Type B pancreatic cell (in vitro differentiated cells): ENCODE results near the genes ADRM1 and LAMA5.

DNA sequence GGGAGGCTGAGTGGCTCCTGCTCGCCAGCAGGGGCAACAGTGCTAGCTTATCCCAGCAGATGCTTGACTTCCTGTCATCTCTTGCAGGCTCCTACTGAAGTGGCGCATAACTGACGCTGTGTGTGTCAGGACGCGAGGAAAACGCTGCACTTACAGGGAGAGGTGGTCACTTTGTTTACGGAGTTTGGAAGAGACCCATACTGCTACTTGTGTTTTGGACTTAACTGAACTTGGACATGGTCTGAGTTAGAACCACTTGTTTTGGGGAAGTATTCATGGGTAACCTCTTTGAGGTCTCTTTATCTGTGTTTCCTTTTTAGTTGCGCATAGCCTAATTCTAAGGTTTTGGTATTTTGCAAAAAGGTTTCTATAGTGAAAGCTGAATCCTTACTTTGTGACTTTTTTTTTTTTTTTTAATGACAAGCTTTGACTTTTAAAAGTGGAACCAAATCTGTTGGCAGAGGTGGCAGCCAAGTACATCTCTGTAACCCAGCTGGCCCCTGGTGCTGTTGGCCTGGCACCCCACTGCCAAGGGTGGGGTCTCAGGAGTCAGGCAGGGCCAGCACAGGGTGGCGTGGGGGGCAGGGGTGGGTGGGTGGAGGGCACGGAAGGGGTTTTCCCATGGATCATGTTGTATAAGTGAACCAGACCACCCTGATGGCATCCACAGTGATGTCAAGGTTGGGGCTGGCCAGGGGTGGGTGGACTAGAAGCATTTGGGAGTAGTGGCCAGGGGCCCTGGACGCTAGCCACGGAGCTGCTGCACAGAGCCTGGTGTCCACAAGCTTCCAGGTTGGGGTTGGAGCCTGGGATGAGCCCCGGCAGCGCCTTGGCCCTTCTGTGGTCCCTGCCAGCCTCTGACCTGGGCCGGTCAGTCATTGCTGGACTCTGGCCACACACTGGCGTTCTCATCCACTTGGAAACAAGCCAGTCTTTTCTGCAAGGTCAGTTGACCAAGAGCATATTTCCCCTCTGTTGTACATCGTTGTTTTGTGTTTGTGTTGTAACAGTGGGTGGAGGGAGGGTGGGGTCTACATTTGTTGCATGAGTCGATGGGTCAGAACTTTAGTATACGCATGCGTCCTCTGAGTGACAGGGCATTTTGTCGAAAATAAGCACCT is 8.8 kb downstream of the PSMA7 start:
- PRO-cap: no peak

GRCh38 chr20:62144145-62144677 is 642 bp downstream of the SS18L1 start:
- PRO-cap: unidirectional peak, minus-strand start at chr20:62144491

DNA sequence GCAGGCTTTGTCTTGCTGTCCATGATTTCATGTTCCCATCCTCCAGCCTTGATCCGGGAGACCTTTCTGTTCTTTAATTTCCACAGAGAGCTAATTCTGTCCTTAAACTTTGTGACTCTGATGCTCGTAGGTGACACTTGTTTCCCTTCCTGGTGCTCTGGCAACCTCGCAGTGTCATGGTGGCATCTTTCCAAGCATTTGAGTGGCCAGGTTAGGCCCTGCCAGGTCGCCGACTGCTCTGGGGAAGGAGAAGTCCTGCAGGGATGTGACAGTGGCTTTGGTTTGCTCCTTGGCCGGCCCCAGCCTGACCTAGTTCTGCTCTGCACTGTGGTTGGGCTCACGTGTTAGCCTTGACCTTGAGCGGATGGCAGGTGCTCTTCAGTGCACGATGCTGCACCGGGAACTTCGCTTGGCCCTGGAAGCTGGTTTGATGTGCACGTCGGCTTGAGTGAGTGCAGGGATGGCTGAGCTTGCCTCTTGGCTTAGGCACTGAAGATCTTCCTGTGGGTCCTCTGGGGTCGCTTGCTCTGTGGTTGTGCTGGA is 8.5 kb downstream of the OSBPL2 start:
- PRO-cap: no peak

- PRO-cap: no peak
Observed at GRCh38 chr20:62267445-62267952, 29.2 kb downstream of the OSBPL2 start.

- PRO-cap: bidirectional peak, plus-strand start at chr20:62302997, minus-strand start at chr20:62302704
Observed at GRCh38 chr20:62302881-62303273, at the start of gene ADRM1. TSS of gene ADRM1 (plus strand) at chr20:62302997.

DNA sequence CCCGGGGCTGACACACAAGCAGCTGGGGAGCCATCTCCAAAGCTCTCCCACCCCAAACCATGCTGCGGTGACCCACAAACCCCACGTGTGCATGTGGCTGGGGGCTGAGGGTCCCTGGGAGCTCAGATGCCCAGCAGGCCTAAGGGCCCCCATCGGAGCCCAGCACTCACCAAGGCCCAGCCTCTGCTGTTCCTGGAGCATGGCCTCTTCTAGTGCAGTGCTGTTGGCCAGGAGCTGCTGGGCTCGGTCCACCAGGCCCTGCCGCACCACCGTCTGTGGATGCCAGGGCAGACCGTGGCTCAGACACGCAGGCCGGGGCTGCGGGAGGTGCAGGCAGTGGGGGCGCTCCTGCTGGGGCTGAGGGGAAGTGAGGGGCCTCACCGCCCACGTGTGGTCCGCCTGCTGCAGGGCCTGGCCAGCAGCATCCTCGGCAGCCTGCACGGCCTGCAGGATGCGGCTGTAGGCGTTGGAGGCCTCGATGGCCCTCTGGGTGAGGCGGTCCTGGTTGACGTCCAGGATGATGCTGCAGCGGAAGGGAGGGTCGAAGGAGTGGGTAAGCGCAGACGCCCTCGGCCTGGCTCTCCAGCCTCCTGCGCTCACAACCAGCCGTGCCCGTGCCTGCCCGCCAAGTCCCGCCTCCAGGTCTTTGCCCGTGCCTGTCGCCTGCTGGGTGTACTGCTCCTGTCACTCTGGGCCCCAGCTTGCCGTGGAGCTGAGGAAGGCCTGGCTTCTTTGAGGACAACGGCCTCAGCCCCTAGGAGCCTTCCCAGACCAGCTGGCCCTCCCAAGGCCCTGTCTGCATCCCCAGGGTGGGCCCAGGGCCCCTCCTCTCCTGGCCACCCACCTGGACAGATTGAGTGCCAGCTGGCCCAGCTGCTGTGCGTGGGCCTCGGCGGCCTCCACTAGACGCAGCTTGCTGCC is 14.0 kb downstream of the ADRM1 start:
- PRO-cap: unidirectional peak, minus-strand start at position 615 of the sequence

DNA sequence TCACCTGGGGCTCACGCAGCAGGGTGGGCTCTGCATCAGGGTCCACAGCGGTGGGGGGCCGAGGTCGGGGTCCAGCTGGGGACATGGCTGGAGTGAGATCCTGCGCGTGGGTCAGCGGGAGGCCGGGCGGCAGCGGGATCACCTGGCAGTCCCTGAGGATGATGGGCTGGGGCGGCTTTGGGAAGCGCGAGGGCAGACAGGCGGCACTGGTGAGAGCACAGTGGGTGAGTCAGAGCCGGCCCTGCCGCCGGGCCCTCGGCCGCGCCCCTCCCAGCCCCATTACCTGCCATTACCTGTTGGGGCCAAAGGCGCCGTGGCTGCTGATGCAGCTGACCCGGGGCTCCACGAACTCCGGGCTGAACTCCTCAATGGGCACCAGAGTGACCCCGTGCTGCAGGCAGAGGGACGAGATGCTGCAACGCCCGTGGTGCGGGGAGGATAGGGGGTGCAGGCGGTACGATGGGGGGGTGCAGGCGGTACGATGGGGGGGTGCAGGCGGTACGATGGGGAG is 28.0 kb downstream of the ADRM1 start:
- PRO-cap: no peak

DNA sequence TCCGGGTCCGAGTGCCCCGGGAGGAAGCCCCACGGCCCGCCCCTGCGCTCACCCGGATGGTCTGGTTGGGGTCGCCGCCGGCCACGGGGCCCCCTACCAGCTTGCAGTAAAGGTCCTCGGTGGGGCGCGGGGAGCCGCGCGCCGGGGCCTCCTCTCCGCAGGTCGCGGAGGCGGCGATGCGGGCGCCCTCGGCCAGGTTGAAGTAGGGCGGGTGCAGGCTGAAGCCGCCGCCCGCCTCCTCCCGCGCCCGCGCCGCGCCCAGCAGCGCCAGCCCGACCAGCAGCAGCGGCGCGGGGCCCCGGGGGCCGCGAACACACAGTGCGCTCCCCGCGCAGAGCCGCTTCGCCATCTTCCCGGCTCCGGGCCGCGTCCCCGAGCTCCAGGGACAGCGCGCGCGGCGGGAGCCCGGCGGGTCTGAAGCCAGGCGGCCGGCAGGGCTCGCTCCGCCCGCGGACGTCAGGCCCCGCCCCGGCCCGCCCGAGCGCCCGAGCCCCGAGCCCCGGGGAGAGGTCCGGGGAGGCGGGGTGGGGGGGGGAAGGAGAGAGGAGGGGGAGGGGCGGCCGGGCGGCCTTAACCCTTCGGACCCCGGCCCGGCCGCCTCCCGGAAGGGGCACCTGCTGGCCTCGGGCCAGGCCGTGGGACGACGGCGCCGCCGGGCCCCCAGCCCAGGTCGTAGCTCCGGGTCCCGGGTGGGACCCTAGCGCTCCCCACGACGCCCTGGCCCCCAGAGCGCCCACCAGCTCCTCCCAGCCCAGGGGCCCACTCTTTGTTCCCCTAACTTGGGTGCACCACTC is at the start of gene LAMA5:
LAMA5 (minus strand) TSS at position 416 of the 794 bp plus-strand sequence.
- PRO-cap: bidirectional peak, plus-strand start at position 382 of the sequence, minus-strand start at position 416 of the sequence

DNA sequence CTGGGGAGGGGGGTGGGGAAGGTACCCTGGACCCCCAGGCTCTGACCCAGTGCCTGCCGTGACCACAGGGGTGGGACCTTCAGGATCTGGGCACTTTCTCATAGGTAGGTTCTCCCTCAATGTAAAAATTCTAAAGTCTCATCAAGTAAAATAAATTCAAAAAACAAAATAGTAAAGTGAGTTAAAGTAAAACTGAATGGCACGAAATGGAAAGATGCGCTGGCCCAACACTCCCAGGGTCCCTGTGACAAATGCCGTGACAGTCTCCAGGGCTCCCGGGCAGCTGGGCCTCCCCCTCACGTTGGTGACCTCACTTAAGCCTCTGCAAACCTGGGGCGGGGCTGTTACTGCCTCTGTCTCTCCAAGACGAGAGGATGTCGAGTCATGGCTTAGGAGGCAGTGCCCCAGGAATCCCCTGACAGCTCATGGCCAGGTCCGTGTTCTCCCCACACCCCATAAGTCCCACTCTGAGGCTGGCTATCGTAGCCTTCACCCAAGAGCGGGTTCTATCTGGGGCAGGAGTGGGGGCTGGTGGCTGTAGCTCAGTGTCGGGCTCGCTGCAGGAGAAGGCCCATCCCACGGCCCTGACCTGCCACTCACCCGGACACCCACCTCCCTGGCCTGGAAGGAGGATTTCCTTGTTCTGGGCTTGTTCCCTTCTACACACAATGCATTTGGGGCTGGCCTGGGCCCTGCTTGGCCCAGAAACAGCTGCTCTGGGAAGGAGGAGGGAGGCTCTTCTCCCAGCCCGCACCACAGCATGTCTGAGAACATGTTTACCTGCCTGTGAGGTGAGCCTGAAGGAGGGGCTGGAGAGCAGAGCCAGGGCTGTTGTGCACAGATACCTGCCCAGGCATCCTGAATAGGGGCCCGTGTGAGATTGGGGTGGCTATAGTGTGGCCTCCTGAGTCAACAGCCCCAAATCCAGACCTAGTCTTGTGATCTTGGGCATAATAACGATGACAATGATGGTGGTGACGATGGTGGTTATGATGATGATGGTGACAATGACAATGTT is 5.6 kb upstream of the RPS21 start:
- PRO-cap: no peak

- PRO-cap: no peak
Observed at GRCh38 chr20:62433737-62434133, 6.4 kb upstream of the RBBP8NL start.

- PRO-cap: no peak
Observed at GRCh38 chr20:62480195-62480714, 4.5 kb upstream of the GATA5 start.

- PRO-cap: no peak
Observed at GRCh38 chr20:62574787-62575129, 67.5 kb upstream of the SLCO4A1 start.

GRCh38 chr20:62595281-62596281 is 46.7 kb upstream of the SLCO4A1 start:
- PRO-cap: no peak

DNA sequence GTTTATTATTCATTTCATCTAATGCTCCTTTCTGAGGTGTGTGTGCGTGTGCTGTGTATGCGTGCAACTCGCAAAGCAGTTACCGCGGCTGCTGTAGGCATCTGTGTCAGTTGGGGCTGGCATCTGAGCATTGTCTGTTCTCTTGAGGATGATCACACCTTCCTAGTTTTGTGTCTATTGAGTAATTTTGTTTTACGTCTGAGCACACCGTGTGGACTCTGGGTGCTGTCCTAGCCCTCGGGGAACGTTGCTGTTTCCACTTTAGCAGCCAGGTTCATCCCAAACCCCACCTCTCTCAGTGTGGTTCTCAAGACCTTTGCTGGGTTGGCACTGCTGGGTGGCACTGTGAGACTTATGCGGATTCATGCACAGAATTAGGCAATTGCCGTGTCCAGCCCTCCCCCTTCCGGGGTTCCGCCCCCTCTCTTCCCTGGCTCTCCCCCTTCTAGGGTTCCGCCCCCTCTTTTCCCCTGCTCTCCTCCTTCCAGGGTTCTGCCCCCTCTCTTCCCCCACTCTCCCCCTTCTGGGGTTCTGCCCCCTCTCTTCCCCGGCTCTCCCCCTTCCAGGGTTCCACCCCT is 39.9 kb upstream of the SLCO4A1 start:
- PRO-cap: no peak

GRCh38 chr20:62621177-62621739 is 21.0 kb upstream of the SLCO4A1 start:
- PRO-cap: no peak

- PRO-cap: no peak
Observed at GRCh38 chr20:62648528-62649384, 6.5 kb downstream of the SLCO4A1 start.

DNA sequence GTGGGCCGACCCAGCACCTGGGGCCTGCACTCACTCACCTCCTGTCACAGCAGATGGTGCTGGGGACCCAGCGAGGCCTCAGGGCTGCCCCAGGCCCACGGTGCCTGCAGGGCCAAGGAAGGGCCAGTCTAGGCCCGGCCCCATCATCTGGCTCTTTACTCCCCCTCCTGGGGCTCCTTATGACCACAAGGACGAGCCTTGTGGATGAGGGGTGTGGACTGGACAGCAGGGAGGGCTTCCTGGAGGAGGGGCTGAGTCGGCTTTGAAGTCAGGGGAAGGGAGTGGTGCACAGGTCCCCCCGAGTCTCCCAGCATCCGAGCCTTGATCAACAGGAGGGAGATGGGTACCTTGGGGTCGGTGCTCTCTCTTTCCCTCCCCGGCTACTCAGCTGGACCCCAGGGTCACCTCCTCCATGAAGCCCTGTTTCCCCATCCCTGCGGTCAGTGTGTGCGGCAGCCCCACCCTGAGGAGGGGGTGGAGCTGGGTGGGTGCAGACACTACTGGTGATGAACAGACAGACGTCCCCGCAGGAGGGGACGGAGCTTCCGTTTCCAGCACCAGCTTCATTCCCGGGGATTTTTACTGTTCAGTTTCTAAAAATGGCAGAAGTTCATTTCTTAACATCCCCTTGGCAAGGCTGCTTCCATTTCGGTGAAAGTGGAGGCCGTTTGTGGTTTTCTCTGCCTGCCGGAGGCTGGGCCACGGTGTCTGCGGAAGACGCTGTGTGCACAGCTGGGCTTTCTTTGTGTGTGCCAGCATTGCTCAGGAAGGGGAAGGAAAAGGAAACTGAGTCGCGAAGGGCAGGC is 19.5 kb downstream of the NTSR1 start:
- PRO-cap: no peak

- PRO-cap: no peak
Observed at GRCh38 chr20:62739556-62739994, 30.9 kb downstream of the NTSR1 start.

DNA sequence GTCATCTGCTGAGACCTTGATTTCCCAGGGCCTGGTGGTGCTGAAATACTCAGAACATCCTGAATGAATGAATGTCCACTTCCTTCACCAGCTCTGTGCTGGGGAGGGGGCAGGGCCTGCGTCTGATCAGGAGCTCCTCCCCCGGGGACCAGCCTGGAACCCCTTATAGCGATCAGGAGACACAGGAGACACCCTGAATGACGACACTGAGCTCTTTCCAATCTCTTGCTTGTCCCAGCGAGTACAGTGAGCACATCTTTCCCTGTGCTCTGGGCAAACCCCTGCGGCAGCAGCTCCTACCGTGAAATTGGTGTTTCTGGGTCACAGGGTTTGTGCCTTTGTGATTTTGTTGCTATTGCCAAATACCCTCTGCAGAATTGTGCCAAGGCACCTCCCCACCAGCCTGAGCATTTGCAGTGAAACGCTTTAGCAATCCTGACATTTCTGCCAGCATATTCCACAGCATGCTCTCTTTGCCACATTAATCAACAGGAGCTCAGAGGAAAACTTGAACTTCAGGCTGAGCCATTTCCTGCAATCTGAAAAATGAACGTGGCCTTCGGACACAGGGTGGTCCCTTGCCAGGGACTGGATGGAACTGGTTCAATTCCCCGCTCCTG is 23.2 kb upstream of the MRGBP start:
- PRO-cap: no peak

- PRO-cap: no peak
Observed at GRCh38 chr20:62791415-62791768, 4.9 kb upstream of the MRGBP start.